Spinal cord (tissue), 3 donors: ENCODE measurements around the genes SPNS3, TM4SF5, KIF1C and NLRP1.

GRCh38 chr17:4433420-4434079 is at the start of gene SPNS3:
SPNS3 (plus strand) TSS chr17:4433940.
- PRO-cap = no peak
- RAMPAGE, long total RNA = no peak

- PRO-cap = no peak
- RAMPAGE, long total RNA = no peak
Observed at GRCh38 chr17:4502722-4503292, 4.1 kb downstream of the SPNS2 start.

GRCh38 chr17:4538492-4539061 is 16.6 kb downstream of the MYBBP1A start:
- PRO-cap = no peak
- RAMPAGE, long total RNA = no peak

GRCh38 chr17:4672127-4672683 is 30.7 kb upstream of the ALOX15 start:
- PRO-cap = no peak
- RAMPAGE, long total RNA = no peak

- PRO-cap = no peak
- RAMPAGE, long total RNA = no peak
Observed at GRCh38 chr17:4696319-4696852, 7.6 kb downstream of the PELP1 start.

DNA sequence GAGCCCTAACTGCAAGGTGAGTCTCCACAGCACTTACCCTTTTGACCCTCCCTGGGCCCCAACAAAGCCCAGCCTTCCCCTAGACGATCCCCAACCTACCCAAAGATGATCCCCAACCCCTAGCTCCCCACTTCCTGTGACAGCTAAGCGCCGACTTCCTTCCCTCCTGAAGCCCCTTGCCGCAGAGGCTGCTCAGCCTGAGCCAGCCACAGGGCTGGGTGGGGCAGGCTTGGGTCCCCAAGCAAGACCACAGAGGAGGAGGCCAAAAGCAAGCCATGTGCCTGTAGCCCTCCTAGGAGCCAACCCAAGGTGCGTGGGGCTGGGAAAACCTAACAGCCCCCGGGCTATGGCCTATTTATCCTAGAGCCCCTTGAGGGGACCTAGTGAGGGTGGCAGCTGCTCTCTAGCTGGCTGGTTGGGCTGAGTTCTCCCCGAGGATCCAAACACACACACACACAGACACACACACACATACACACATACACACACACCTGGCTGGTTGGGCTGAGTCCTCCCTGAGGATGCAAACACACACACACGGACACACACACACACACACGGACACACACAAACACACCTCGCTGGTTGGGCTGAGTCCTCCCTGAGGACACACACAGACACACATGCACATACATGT is 4.7 kb downstream of the ARRB2 start:
- PRO-cap = no peak
- RAMPAGE, long total RNA = no peak

- PRO-cap = no peak
- RAMPAGE, long total RNA = no peak
Observed at GRCh38 chr17:4728240-4728863, 2.9 kb upstream of the MED11 start.

DNA sequence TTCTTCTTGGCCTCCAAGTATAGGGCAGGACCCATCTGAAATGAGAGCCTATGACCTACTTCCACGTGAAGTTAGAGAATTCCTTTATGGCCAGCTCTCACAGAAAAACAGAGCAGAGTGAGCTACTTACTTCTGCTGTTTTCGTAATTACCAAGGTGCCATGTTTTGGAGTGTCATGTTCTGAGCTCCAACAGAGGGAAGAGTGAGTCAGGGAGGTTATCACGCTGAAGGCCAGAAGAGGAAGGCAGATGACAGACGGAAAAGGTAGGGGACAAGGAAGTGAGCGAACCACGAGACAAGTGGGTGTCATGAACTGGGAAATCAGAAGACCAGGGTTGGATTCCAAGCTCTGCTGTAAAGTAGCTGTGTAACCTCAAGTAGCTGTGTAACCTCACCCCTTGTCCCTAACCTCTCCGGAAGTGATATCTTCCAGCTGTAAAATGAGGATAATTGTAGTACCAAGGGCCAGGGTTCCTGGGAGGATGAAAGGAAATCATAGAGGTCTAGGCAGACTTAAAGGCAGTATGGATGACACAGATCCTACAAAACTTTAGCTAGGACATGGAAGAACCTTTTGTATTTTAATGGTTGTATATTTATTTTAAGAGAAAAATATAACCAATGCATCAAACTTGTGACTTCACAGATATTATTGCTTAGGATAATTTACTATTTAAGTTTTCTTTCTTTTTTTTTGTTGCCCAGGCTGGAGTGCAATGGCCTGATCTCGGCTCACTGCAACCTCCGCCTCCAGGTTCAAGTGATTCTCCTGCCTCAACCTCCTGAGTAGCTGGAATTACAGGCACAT is 3.3 kb upstream of the ZMYND15 start:
- PRO-cap = no peak
- RAMPAGE, long total RNA = no peak

DNA sequence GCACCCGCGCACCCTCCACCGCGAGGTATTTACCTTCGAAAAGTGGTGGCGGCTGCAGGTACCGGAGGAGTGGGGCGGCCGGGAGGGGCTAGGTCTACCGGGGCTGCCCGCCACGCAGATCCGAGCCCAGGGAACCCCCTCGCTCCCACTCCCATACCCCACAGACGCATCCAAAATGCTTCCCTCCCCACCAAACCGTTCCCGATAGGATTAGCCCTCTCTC is 176 bp upstream of the CXCL16 start:
- PRO-cap = no peak
- RAMPAGE, long total RNA = no peak

DNA sequence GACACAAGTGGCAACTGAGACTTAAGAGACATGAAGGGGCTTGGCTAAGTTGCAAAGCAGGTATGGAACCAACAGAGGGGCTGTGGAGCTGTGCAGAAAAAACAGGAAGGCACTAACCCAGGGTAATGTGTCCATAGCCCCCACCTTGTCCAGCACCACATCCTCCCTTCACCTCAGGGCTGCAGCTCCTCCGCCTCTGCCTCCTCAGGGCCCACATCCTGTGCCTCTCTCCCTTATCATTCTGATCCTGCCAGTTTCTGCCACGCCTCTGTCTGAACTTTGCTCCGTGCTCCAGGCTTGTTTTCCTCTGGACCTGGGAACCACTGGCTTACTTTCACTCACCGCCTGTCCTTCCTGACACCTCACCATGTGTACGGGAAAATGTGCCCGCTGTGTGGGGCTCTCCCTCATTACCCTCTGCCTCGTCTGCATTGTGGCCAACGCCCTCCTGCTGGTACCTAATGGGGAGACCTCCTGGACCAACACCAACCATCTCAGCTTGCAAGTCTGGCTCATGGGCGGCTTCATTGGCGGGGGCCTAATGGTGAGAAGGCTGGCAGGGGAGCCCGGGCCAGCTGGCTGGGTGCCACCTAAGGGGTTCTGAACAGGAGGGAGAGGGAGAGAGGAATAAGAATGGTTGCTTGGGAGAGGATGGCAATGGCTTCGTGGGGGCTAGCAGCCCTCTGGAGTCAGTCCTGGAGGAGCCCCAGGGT is at the start of gene TM4SF5:
TSS of gene TM4SF5 (plus strand) at position 331 of the 713 bp plus-strand sequence.
- PRO-cap = no peak
- RAMPAGE, long total RNA = no peak

DNA sequence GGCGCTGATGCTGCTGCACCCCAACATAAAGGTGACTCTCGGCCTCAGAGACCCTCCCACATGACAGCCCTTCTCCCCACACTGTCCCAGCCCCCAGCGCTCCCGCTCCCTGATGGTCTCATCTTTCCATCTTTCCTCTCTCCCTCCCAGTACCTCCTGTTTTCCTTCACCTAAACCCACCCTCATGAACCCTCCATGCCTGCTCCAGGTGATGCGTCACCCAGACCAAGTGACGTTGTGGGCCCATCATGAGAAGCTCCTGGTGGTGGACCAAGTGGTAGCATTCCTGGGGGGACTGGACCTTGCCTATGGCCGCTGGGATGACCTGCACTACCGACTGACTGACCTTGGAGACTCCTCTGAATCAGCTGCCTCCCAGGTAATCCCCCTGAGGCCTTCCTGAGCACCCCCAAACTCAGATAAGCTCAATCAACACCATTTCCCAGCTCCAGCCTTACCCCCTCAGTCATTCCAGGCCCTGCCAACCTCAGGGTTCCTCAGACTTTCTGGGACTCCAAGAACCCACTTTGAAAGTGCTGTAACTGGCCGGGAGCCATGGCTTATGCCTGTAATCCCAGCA is 8.7 kb downstream of the PLD2 start:
- PRO-cap = no peak
- RAMPAGE, long total RNA = no peak

- PRO-cap = no peak
- RAMPAGE, long total RNA = no peak
Observed at GRCh38 chr17:4853268-4853825, 20.2 kb downstream of the MINK1 start.

- PRO-cap = no peak
- RAMPAGE, long total RNA = no peak
Observed at GRCh38 chr17:4858450-4859296, 25.5 kb downstream of the MINK1 start.

- PRO-cap = no peak
- RAMPAGE, long total RNA = no peak
Observed at GRCh38 chr17:4944646-4945622, 3.4 kb downstream of the PFN1 start.

GRCh38 chr17:4949993-4950891 is 677 bp upstream of the ENO3 start:
- PRO-cap = no peak
- RAMPAGE, long total RNA = no peak

GRCh38 chr17:4997375-4998425 is at the start of gene KIF1C:
KIF1C (plus strand) TSS chr17:4997950.
- PRO-cap = no peak
- RAMPAGE, long total RNA = no peak

- PRO-cap = no peak
- RAMPAGE, long total RNA = no peak
Observed at GRCh38 chr17:4999969-5000896, 2.5 kb downstream of the KIF1C start.

GRCh38 chr17:5021954-5022801 is 13.0 kb downstream of the SLC52A1 start:
- PRO-cap = no peak
- RAMPAGE, long total RNA = no peak

DNA sequence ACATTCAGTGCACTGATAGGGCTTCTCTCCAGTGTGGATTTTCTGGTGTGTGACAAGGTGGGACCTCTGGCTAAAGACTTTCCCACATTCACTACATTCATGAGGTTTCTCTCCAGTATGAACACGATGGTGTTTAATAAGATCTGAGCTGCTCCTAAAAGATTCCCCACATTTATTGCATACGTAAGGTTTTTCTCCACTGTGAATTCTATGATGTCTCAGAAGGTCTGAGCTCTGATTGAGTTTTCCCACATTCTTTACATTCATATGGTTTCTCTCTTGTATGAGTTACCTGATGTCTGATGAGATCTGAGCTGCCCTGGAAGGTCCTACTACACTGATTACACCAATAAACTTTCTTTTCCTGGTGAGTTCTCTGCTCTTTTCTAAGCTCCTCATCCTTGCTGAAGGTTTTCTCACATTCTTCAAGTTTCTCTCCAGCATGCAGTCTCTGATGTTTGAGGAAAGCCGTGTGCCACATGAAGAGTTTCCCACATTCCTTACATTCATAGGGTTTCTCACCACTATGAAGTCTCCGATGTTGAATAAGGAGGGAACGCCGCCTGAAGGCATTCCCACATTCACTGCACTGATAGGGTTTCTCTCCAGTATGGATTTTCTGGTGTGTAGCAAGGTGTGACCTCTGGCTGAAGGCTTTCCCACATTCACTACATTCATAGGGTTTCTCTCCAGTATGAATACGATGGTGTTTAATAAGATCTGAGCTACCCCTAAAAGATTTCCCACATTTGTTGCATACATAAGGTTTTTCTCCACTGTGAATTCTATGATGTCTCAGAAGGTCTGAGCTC is 9.8 kb downstream of the ZNF594 start:
- PRO-cap = no peak
- RAMPAGE, long total RNA = no peak

GRCh38 chr17:5584210-5584996 is at the start of gene NLRP1:
NLRP1 (minus strand) TSS chr17:5584509.
- PRO-cap = no peak
- RAMPAGE, long total RNA = no peak